Pericardium fibroblast (primary cell): Measurements from ENCODE around the gene TBXA2R.

- RAMPAGE, long total RNA: no peak
Observed at GRCh38 chr19:3434109-3434691, 46.1 kb downstream of the SMIM24 start.

DNA sequence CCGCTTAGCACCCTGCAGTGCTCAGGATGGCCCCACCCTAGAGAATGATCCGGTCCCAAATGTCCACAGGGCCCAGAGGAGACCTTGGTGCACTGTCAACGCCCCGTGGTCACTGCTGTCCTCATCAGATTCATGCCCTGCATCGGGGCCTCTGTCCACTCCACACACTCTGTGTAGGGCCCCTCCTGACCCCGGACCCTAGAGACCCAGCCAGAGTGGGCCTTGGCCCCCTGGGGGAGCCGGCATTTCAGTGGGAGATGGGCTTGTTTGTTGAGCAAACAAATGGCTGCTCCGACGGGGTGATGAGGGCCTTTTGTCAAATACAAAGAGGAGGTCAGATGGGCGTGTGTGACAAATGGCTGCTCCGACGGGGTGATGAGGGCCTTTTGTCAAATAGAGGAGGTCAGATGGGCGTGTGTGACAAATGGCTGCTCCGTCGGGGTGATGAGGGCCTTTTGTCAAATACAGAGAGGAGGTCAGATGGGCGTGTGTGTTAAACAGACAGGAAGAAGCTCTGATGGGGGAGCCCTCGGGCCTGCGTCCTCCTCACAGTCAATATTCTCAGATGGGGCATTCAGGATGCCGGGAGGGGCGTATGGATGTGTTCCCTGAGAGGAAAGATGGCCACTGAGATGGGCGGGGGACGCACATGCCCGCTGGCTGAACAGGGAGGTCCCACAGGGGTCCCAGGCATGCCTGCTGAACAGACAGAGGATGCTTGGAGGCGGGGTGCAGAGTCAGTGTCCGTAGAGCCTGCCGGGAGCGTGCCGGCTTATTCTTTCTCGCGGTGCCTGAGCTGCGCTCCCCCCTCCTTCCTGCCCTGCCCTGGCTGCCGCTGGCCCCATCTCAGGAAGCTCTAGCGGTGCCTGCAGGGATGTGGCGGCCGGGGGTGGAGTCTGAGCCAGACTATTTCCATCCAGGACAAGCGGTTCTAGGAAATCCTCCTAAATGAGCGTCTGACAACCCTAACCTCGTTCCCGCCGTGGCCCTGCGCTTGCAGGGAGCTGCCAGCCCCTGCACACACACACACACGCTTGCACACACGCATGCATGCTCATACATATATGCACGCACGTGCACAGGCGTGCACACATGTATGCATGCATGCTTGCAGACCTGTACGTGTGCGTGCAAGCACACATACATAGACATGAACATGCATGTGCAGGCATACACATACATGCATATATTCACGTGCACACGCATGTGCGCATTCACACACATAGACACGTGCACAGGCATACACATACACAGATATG, 36.1 kb downstream of the SMIM24 start:
- RAMPAGE, long total RNA: no peak

DNA sequence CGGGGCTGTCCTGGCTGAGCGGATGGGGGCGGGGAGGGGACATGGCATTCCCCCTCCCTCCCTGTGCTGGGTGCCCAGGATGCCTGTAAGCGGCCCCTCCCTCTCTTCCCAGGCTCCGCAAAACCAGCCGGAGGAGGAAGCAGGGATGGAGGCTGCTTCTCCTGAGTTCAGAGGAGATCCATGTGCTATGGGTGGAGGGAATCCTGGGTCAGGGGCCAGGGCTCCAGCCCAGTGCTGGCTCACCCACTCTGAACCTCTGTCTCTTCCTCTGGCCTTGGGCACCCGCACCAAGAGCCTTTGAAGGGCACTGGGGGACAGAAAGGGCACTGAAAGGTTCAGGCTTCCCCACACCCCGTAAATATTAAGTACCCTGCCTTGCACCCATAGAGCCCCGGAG, 22.6 kb downstream of the SMIM24 start:
- RAMPAGE, long total RNA: no peak

GRCh38 chr19:3482608-3482811, 731 bp downstream of the SMIM44 start:
- RAMPAGE, long total RNA: no peak

DNA sequence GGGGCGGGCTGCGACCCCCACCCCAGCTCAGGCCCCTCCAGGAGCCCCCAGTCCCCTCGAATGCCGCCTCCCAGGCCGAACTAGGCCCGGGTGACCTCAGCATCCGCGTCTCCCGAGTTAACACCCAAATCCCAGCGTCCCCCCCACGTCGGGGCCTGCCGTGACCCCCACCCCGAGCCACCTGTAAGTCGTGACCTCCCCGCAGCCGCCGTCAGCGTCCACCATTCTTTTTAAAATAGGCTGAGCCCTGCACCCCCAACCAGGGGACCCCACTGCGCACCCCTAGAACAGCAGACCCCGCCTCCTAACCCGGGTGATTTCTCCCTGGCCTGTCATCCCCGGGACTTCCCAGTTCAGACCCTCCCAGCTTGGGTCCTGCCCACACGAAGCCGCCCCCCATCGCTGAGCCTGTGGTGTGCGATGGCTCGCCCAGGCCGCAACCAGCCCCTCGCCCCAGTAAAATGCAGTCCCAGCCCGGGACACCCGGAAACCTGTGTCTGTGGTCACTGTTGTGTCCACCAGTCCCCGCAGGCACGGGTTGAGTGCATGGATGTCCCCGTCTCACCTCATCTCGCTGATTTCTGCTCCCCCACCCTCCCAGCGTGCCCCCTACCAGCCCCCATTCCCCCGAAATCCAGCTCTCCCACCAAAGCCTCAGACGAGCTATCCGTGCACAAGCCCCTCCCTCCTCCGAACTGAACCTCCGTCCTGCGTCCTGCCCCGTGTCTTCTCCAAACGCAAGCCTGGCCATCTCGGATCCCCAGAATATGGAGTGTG, 633 bp downstream of the FZR1 start:
- RAMPAGE, long total RNA: no peak

- RAMPAGE, long total RNA: no peak
Observed at GRCh38 chr19:3529671-3530899, 8.9 kb upstream of the TEKTIP1 start.

- RAMPAGE, long total RNA: no peak
Observed at GRCh38 chr19:3606122-3607034, at the start of gene TBXA2R. TBXA2R (minus strand) TSS chr19:3606875.

DNA sequence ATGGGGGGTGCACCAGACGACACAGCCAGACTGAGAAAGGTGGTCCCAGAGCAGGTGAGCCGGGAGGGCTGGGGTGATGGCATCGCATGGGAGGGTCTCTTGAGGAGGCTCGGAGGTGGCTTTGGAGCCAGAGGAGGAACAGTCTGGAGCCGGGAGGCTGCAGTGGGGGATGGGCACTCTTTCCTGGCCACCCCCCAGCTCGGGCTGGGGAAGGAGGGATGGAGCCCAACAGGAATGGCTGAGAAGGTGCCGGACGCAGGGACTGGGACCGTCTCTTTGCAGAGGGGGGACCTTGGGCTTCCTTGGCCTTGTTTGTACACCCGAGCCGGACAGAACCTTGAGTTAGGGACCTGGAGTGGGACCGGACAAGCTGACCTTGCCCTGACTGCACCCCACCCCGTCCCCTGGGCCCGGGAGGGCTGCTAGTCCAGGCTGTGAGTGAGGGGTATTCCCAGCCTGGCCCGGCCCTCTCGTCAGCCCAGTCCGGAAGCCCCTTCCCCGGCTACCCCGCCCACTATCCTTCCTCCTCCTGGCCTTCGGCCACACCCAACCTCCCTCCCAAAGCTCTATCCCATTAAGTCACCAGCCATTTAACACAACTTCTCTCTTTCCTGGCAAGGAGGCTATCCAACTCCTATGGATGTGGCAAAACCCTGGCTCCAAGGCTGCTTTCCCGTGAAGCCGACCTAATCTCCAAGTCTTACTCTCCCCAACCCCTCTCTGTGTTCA, 845 bp upstream of the TBXA2R start:
- RAMPAGE, long total RNA: no peak

- RAMPAGE, long total RNA: no peak
Observed at GRCh38 chr19:3610491-3611073, 3.9 kb upstream of the TBXA2R start.

DNA sequence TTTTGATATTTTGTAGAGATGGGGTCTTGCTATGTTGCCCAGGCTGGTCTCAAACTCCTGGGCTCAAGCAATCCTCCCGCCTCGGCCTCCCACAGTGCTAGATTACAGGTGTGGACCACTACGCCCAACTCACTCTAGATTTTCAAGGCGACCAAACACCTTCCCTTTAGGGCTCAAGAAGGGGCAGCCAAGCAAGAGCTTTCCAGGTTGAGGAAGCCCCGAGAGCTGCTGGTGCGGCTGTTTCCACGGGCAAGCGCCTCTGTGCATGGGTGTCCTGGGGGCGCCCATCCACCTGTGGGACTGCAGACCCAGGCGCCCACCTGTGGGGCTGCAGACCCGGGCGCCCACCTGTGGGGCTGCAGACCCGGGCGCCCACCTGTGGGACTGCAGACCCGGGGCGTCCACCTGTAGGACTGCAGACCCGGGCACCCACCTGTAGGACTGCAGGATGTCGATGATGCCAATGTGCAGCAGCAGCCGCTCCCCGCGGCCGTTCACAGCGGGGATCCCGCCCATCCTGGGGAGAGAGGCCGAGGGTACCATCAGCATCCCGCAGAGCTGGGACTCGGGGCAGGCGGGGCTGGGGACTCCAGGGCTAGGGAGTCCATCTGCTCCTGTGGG, 21.7 kb upstream of the CACTIN start:
- RAMPAGE, long total RNA: no peak

DNA sequence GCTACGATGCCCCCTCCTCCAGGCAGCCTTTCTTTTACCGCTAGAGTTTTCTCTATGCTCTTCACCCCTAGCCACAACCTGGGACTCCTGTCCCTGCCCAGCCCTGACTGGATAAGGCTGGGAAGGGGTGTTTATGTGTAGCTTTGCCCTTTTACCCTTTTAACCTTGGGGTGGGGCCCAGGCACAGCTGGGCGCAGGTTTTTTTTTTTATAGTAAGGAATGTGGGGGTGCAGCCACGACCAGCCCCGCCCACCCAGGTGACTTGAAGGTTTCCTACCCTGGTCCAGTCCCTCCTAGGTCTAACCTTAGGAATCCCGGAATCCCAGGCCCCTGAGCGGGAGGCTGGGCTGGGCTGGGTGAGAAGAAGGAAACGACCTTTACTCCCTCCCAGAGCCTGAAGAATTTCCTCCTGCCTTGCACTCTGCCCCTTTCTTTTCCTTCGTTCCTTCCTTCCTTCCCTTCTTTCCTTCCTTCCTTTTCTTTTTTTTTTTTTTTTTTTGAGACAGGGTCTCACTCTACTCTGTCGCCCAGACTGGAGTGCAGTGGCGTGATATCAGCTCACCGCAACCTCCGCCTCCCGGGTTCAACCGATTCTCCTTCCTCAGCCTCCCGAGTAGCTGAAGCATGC, 12.4 kb downstream of the TJP3 start:
- RAMPAGE, long total RNA: no peak

DNA sequence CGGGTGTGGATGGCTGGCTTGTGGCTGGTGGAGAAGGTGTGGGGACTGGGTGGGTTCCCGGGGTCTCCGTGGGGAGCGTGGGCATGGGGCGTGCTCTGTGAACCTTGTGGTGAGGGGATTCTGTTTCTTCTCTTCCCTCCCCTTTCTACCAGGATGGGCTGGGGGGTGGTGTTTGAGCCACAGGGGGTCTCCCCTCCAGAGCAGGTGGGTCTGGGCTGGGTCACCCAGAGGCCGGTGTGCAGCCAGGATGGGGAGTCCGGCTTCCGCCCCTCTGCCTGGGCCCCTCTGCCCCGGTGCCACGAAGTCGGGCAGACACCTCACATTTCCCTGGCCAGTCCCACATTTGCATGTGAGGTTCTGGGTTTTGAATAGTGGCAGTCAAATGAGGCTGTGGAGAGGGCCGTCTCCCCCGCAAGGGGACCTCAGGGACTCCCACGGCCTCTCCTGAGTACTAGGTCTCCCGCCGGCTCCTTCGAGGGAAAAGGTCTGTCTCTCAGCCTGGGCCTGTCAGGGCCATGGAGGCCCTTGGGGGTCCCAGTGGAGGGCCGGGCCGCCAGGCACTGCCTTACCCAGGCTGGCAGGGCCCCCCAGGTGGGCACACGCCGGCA, 24.1 kb upstream of the MATK start:
- RAMPAGE, long total RNA: no peak

GRCh38 chr19:3968578-3969079, 2.3 kb downstream of the DAPK3 start:
- RAMPAGE, long total RNA: no peak

- RAMPAGE, long total RNA: no peak
Observed at GRCh38 chr19:3970246-3970988, 482 bp downstream of the DAPK3 start.

DNA sequence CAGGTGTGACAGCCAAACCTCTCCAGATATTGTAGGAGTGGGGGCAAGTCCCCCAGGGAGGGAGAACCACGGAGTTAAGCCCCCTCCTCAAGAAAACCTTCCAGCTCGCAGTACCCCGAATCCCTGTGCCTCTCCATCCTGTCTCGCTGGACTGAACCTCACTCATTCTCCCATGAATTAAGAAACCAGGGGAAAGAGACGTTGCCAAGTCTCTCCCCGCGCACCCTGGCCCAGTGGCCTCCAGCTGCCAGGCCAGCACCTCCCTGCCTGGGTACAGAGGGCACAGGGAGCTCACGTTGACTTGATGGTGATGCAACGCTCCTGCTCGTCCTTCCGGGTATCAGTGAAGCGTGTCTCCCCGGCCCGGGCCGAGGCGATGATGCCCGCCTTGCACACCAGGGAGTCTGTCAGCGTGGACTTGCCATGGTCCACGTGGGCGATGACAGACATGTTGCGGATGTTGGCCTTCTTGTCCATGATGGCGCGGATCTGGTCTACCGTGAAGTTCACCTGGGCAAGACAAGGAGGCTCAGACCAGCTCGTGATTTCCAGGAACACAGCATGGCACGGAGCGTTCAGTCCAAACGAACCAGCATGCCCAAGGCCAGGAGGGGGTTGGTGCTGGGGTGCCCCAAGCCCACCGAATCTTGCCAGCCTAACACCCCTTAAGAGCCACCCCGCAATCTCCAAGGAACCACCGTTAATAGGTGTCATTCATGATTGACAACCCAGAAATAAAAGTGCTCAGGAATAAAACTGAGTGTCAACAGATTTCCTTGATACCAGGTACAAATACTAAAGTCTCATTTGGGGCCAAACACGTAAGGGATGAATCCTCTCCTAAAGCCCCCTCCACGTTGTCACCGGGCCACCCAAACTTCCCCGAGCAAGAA, 1.2 kb downstream of the EEF2 start:
- RAMPAGE, long total RNA: no peak

GRCh38 chr19:4023493-4024322, 16.2 kb downstream of the PIAS4 start:
- RAMPAGE, long total RNA: no peak

DNA sequence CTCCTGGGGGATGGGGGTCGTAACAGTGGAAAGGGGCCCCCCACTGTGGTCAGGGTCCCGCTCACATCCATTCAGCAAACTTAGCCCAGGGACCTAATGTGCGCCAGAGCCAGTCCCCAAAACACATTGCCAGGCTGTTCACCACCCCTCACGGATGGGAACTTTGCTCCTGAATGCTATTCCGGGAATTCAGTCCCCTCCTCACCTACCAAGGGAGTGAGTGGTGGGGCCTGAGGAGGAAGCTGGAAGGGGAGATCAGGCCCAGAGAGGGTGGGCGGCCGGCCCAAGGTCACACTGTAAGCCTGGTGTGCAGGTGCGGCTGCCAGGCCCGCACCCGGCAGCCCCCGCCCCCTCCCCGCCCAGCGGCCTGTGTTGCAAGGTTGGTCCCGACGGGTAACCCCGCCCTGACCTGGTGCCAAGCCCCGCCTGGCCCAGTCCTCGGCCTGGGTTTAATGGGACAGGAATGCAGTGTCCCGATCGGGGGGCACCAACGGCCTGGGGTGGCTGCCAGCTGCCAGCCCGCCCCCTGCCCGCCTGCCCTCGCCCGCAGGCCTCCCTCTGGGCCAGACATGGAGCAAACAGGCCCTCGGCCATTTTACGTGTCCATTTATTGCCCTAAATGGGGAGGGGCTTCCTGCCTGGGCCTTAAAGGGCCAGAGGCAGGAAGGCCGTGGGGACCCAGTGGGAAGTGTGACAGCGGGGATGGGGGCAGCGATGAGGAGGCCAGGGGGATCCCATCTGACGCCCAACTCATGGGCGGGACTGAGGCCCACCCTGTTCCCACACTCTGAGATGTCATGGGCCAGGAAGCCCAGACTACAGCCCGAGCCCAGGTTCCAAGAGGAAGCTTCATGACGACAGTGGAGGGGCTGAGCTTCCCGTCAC, 5.4 kb downstream of the ZBTB7A start:
- RAMPAGE, long total RNA: no peak

- RAMPAGE, long total RNA: no peak
Observed at GRCh38 chr19:4077568-4078358, 11.1 kb upstream of the ZBTB7A start.

DNA sequence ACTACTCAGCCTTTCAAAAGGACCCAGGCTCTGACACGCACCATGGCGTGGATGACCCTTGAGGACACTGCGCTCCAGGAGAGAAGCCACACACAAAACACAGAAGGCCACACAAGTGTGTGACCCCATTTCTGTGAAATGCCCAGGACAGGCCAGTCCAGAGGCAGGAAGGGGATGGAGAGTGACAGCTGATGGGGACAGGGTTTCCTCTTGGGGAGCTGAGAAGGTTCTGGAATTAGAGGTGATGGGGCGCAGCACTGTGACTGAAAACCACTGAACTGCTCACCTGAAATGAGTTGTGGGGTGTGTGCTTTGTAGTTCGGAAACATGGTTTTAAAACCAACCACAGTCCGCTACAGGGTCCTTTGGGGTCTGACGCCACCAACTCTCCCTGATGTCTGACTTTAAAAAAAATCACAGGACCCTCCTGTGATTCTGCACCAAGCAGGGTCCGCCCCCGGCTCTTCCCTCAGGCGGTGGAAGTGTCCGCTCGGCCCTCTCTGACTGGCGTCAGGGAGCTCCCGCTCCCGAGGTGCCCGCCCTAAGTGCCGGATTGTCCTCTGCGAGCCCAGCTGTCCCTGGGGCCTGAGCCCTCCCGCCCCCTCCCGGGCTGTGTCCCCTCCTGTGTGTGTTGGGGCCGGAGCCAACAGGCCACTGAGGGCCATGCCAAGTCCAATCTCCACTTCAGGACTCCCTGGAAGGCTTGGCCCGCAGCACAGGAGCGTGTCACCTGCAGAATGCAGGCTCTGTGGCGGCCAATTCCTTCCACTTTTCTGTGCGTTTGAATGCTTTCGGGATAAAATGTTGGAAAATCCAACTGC, 25.6 kb downstream of the MAP2K2 start:
- RAMPAGE, long total RNA: no peak

- RAMPAGE, long total RNA: no peak
Observed at GRCh38 chr19:4102880-4103754, 20.8 kb downstream of the MAP2K2 start.